Psoas muscle (tissue), 2 donors: ENCODE results near the gene TASOR2.

DNA sequence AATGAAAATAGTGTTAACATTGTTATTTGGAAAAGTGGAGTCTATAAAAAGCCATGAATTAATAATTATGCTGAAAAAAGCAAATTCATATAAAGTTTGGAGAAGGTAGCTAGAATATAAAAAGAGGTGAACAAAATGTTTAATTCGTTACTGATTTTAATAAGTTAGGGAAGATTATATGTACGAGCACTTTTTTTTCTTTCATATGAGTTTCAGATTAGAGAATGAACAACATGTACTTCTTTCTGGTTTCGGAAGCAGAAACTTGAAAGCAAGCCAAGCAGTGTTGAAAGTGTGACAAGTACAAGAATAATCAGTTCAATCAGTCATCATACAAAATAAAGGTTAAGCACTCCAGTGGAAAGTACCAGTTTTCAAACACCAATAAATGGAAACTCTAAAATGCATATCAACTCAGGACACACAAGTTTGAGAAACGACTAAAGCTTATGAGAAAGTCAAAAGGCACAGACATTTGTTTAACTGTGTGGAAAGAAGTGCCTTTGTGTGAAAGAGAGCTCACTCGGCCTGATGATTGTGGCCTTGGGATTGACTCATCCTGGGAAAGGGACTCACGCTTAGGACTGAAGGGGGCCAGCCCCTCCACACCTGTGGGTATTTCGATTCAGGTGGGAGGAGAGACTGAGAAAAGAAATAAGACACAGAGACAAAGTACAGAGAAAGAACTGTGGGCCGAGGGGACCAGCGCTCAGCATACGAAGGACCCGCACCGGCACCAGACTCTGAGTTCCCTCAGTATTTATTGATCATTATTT, 60.7 kb upstream of the AKR1C1 start:
- PRO-cap, 2 experiments = no peak in any of the 2 experiments

GRCh38 chr10:4941397-4942149, 21.6 kb upstream of the AKR1C1 start:
- PRO-cap, 2 experiments = no peak in any of the 2 experiments

DNA sequence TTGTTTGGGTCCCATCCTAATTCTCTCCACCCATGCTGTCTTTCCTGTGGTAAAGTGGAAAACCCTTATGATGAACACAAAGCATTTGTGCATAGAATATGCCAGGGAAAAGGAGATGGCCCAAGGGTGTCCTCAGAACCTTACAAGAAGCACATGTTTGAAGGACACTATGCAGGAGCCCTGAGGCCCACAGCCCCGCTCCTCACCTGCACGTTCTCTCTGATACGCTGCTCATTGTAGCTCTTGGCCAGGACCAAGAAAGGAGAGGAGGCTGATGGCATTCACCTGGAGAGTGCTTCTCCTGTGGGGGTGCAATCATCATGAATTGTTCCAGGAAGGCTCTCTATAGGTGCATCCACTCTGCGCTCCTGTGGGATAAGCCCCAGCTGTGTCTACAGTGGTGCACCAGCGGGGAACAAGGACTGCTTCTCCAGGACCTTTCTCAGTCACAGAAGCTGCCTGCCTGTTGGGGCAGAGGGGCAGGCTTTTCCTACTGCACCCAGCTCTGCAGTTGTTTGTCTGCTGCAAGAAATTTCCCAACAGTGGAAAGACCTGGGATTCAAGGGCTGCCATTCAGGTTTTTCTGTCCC, 20.0 kb downstream of the AKR1C2 start:
- PRO-cap, 2 experiments = peak in 1 of 2 experiments; most common plus-strand start position 327 of the sequence (in 1)

DNA sequence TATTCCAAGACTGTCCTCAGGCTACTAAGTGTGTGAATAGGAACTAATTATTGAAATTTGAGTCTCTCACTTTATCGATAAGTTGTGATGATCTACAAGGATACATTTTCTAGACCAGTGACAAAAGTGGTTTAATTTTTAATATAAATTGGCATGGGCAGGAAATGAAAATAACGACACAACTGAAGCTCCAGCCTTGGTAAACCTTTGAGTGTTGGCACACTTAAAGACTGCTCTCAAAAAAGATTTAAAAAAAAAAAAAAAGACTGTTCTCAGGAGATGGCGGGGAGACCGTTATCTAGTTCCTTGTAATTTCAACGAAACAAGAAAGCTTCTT, 988 bp downstream of the AKR1C3 start:
- PRO-cap, 2 experiments = no peak in any of the 2 experiments

- PRO-cap, 2 experiments = no peak in any of the 2 experiments
Observed at GRCh38 chr10:5147417-5147704, 37.6 kb downstream of the AKR1C8 start.

- PRO-cap, 2 experiments = no peak in any of the 2 experiments
Observed at GRCh38 chr10:5233957-5234586, 37.4 kb downstream of the AKR1C4 start.

- PRO-cap, 2 experiments = peak in 1 of 2 experiments; most common plus-strand start chr10:5292027 (in 1); most common minus-strand start chr10:5291831 (in 1)
Observed at GRCh38 chr10:5291549-5292967, 72.7 kb upstream of the UCN3 start.

- PRO-cap, 2 experiments = no peak in any of the 2 experiments
Observed at GRCh38 chr10:5293526-5294361, 71.0 kb upstream of the UCN3 start.

GRCh38 chr10:5412933-5413734, 777 bp downstream of the NET1 start:
- PRO-cap, 2 experiments = peak in 1 of 2 experiments; most common plus-strand start chr10:5413089 (in 1)

DNA sequence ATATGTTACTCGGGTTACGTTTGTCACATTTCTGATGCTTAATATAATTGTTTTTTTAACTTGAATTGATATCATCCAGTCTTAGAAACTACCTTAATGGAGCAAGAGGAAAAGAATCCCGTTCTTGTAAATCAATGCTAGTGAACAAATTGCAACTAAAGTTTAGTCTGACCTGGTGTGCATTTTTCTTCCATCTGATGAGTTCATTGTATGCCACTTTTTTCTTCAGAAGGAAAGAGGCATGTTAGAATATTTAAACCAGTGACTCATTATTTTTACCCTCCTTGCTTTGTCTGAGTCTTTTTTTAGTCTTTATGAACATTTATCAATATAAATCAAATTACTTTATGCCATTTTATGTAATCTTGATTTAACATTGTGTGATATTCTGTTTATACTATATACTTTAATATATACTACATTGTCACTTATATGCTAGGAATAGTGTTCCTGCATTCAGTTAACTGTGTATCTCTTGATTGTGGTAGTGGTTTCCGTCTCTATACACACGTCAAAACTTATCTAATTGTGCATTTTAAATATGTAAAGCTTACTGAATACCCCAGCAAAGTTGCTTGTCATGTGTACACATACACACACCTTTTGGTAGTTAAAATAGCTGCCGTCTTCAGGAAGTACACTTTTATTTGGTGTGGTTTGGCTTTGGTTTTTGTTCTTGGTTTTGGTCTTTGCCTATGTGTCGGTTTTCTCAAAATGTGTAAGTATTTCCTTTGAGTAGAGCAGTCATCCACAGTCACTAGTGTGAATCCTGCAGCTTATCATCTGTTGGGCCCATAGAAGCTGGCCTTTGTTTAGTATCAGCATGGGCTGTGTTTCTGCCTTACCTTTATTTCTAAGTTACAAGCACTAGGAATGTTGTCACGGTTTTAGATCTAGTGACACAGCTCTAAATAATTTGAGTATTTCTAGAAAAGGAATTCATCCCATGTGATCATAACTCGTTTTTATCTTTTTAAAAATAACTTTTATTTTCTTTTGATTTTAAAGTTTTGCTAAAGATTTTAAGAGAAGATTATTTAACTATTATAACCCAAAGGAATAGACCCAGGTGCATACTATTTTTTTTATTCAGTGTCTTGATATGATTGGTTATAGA, 35.1 kb downstream of the NET1 start:
- PRO-cap, 2 experiments = no peak in any of the 2 experiments

DNA sequence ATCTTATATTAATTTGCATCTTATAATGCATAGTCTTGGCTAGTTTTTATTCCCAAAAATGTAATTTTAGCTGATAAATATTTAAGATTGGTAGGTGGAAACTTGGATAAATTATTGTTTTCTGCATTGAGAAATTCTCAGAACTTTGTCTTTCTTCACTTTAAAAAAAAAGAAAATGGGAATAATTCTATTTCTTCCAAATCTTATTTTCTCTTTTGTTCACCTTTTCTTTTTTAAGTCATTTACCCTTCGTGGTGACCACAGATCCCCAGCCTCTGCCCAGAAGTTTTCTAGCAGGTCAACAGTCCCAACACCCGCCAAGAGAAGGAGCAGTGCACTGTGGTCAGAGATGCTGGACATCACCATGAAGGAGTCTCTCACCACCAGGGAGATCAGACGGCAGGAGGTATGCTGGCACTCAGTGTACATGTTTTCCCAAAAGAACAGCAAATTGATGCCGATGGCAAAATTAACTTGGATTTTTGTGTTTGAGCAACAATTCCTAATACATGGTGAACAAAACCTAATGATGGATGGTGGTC, 39.8 kb downstream of the NET1 start:
- PRO-cap, 2 experiments = no peak in any of the 2 experiments

GRCh38 chr10:5546704-5547441, 22.1 kb downstream of the CALML3 start:
- PRO-cap, 2 experiments = no peak in any of the 2 experiments

- PRO-cap, 2 experiments = no peak in any of the 2 experiments
Observed at GRCh38 chr10:5609145-5609539, 57.3 kb downstream of the ASB13 start.

DNA sequence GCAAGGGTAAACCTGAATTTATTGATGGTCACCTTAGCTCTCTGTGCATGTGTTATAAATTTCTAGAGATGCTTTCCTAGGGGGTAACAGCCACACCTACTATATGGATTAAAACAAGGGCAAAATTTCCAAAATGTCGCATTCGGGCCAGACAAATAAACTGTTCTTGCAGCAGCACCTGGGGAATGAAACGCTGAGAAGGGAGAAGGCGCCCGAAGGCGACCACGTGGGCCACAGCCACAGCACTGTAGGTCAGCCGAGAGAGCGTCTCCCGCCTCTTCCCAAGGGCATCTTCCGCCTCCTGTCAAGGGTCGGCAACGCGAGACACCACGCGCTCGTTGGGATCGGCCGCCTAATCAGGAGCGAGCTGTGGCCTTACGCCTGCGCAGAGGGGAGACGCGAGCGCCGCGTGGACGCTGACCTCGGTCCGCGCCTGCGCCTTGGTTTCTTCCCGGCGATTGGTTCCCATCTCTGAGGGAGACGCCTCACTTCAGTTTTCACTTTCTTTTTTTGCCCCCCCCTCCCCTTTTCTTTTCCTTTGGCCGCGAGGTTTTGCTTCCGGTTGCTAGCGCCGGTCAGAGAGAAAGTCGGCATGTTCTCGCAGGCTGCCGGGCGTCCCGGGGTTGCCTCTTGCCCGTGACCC, at the start of gene TASOR2:
Gene TASOR2, plus strand, starts transcription at position 555 of the 643 bp plus-strand sequence.
- PRO-cap, 2 experiments = peak in 2 of 2 experiments; most common plus-strand start position 555 of the sequence (in 2); most common minus-strand start position 303 of the sequence (in 2)

DNA sequence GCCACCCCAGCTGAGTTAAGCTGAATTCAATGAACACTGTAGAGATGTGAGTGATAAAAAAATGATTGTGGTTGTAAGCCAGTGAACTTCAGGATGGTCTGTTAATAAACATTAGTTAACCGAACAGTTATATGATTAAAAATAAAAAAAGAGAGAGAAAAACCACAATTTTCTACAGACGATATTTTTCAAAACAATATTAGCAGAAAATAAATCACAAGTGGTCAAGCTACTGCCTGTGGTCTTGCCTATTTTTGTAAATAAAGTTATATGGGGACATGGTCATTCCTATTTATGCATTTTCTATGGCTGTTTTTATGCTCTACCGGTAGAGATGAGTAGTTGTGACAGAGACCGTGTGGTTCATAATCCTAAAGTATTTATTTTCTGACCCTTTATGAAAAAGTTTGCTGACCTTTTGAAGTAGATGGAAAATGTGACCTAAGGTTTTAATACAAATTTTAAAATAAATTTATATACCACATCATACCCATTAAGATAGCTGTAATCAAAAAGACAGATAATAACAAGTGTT, 13.7 kb downstream of the TASOR2 start:
- PRO-cap, 2 experiments = no peak in any of the 2 experiments

- PRO-cap, 2 experiments = no peak in any of the 2 experiments
Observed at GRCh38 chr10:5698839-5699761, 14.5 kb downstream of the TASOR2 start.

- PRO-cap, 2 experiments = no peak in any of the 2 experiments
Observed at GRCh38 chr10:5709325-5709891, 24.8 kb downstream of the TASOR2 start.

GRCh38 chr10:5775607-5776155, 37.6 kb downstream of the GDI2 start:
- PRO-cap, 2 experiments = no peak in any of the 2 experiments

- PRO-cap, 2 experiments = no peak in any of the 2 experiments
Observed at GRCh38 chr10:5809439-5810007, 3.7 kb downstream of the GDI2 start.

DNA sequence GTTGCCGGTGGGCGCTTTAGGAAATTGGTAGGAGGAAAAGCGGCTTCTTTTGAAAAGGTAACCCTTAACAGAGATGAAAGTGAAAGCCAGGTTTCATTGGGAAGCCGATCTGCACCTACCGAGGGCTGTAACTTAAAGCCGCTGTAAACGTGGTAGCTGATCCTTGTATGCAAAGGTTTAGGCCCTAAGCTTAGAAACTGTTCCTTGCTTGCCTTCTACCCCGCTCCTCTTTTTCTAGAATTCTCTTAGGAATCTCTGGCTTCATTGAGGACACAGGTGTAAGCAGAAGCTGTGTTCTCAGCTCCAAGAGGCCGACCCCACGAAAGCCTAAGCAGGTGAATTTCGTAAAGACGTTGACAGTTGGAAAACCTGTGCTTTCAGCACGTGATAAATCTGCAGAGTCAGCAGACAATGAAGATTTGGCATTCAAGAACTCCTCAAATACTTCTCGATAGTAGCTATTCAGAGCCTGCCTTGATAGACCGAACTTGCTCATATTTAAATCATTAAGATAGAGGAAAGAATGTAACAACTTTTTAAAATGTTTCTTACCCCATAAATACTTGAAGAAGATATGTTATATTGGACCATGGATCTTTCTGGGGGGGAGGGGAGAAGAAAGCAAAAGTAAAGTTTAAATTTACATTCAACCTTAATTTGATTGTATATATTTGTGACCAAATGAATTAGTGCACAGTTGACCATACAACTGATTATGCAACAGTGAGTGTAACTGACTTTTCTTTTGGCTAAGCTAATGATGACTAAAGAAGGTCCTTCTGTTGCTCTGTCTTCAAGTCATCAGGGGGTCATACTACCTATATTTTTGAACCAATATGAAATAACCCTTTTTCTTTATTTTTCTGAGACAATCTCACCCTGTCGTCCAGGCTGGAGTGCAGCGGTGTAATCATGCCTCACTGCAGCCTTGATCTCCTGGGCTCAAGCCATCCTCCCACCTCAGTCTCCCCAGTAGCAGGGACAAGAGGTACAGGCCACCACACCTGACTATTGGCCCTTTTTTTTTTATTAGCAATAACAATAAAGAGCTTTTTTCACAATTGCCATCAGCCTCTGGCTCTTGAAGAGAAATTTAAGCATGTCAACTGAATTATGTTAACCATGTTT, 1.1 kb upstream of the GDI2 start:
- PRO-cap, 2 experiments = no peak in any of the 2 experiments